NT2/D1 (cell line): ENCODE measurements around a stretch of chr3.

DNA sequence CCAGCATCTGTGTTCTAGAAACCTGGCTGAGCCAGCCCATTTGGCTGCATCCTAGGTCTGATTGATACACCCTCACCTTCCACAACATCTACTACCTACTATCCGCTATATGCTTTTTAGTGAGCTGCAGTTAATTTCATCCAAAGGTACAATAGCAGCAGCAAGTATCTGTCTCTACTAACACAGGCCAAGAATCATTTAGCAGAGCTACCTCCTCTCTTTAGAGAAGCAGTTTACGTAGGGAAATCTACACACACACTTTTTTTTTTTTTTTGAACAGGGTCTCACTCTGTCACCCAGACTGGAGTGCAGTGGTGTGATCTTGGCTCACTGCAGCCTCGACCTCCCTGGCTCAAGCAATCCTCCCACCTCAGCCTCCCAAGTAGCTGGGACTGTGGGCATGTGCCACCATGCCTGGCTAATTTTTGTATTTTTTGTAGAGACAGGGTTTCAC lies 181.3 kb downstream of the GHSR start:
- RRBS, 2 experiments: no CpG with 5 or more reads among the region's 3 CpGs

- RRBS, 2 experiments: no CpG with 5 or more reads among the region's 11 CpGs
These were observed 124.1 kb downstream of the GHSR start for GRCh38 chr3:172323799-172324903.

DNA sequence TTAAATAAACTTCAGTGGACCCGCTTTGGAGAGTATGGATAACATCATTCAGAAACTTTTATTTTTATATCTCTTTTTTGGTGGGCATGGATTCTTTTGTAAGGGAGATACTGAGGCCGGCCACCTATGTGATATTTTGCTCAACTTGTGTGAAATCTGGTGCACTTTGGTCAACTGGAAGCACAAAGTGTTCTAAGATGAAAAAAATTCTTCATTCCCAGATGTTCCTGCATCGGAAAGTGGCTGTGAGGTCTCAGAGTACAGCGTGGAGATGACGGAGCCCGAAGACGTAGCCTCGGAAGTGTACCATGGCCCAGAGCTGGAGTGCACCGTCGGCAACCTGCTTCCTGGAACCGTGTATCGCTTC lies 104.4 kb downstream of the GHSR start:
- RRBS, 2 experiments: no CpG with 5 or more reads among the region's 12 CpGs

DNA sequence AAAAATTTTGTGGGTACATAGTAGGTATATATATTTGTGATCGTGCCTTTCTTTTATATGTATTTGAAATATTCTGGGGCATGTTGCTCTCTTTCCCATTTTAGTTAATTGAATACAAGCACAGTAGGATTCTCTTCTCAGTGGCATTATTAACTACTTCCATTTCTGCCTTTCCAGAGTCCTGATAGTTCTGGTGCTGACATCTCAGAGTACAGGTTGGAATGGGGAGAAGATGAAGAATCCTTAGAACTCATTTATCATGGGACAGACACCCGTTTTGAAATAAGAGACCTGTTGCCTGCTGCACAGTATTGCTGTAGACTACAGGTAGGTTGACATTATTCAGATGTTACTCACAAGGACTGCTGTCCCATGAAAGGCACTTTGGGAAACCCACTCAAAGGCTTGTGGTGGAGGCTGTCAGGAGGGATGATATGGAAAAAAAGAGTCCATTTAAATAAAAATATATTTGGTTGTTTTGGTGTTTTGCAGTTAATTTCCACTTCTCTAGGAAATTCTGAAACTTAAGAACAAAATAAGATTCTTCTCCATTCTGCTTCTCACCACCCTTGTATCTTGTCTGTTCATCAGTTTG lies 101.1 kb downstream of the GHSR start:
- RRBS, 2 experiments: no CpG with 5 or more reads among the region's 2 CpGs

- RRBS, 2 experiments: no CpG with 5 or more reads among the region's 8 CpGs
These were observed 6.7 kb downstream of the TNFSF10 start for GRCh38 chr3:172516257-172517273.

- RRBS, 2 experiments: no CpG with 5 or more reads among the region's 3 CpGs
These were observed 13.3 kb upstream of the TNFSF10 start for GRCh38 chr3:172536332-172537033.

GRCh38 chr3:172595973-172596437 lies 72.8 kb upstream of the TNFSF10 start:
- RRBS, 2 experiments: no CpG with 5 or more reads among the region's 7 CpGs

DNA sequence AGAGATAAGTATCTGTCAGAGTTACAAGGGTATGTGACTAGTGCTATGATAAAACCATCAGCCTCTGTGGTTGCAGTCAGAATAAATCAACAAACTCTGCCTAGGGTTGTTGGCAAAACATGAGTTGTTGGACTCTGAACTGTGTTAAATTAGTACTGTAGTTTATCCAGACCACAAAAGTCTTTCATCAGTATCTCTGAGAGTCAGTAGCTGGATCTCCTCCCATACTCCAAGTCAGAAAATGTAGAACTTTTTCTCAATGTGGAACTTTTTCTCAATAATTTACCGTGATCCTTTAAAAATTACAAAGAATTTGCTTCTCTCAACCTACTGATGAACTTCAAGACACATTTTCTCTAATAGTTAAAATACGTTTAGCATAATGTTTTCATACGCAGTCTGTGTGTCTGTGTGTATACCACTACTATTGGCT lies 918.5 kb downstream of the NAALADL2 start:
- RRBS, 2 experiments: no CpG with 5 or more reads among the region's 3 CpGs

DNA sequence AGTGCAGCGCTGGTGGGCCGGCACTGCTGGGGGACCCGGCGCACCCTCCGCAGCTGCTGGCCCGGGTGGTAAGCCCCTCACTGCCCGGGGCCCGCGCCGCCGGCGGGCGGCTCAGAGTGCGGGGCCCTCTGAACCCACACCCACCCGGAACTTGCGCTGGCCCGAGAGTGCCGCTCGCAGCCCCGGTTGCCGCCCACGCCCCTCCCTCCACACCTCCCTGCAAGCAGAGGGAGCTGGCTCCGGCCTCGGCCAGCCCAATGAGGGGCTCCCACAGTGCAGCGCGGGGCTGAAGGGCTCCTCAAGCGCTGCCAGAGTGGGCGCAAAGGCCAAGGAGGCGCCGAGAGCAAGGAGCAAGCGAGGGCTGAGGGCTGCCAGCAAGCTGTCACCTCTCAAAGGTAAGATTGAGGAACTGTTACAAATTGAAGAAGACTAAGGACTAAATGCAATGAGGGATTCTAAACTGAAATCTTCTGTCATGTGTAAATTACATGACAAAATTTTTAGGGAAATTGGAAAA lies 834.8 kb downstream of the TBL1XR1 start:
- RRBS, 2 experiments: 96 to 98% methylated on average over 5 of the region's 31 CpGs

- RRBS, 2 experiments: no CpG with 5 or more reads among the region's 2 CpGs
These were observed 343.8 kb downstream of the TBL1XR1 start for GRCh38 chr3:176853471-176853922.

DNA sequence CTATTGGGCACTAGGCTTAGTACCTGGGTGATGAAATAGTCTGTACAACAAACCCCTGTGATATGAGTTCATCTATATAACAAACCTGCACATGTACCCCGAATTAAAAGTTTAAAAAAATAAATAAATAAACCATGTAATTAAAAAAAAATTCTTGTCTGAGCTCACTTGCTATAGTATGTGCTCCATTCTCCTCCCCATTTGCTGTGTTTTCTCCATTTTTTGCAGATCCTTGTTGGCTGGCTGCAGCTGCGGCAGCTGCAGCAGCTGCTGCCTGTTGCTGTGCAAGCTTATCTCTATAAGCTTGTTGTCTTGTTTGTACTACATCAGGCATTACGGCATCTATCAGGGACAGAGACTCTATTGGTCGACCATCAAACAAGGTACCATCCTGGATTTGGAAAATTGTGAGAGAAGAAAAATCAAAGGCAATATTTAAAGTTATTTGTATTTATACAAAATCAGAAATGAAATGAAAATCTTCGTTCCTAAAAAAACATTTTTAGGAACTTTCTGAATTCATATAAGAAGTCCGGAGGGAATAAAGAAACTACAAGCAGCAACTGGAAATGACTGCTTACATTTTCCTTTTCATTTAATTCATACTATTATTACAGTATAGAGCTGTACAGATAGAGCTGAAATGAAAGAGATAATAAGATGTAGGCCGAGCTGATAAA lies 145.8 kb downstream of the TBL1XR1 start:
- RRBS, 2 experiments: no CpG with 5 or more reads among the region's 7 CpGs

GRCh38 chr3:177109527-177110392 lies 87.5 kb downstream of the TBL1XR1 start:
- RRBS, 2 experiments: no CpG with 5 or more reads among the region's 6 CpGs

DNA sequence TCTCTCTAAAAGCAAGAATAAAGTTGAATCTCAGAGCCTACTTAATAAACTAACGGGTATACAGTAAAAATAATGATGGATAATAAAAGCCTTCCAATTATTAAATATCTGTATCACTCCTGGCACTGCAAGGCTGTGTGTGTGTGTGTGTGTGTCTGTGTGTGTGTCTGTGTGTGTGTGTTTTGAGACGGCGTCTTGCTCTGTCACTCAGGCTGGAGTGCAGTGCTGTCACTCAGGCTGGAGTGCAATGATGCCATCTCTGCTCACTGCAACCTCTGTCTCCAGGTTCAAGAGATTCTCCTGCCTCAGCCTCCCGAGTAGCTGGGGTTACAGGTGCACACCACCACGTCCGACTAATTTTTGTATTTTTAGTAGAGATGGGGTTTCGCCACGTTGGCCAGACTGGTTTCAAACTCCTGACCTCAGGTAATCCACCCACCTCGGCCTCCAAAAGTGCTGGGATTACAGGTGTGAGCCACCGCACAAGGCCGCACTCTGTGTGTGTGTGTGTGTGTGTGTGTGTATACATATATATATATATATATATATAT lies 62.4 kb downstream of the TBL1XR1 start:
- RRBS, 2 experiments: no CpG with 5 or more reads among the region's 11 CpGs

- RRBS, 2 experiments: no CpG with 5 or more reads among the region's 6 CpGs
These were observed 4.3 kb upstream of the TBL1XR1 start for GRCh38 chr3:177201700-177201963.

GRCh38 chr3:177358980-177359392 lies 161.7 kb upstream of the TBL1XR1 start:
- RRBS, 2 experiments: no CpG with 5 or more reads among the region's 21 CpGs

DNA sequence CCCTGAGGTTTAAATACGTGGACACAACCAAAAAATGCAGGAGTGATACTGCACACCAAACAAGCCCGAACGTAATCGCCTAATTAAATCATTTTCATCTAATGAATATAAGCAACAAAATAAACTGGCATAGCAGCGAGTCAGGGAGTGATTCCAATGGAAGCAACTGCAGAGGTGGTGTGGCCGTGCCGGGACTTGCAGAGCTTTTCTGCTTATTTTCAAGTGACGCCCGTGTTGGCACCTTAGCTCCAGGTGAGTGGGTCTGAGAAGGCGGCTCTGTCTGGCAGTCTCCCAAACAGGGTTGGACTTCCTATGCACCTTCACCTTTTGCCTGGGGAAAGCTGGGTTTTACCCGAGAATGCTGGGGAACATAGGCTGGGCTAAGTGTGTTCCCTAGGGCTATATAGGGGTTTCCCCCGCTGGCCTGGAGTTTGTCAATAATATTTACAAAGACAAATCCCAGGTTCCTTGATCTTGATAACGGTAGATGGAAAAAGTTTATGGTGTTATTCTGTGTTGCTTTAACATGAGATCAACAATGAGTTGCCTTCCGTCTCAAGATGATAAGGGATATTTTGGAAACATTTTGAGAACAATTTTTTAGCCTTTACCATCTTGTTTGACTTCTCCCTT lies 179.9 kb upstream of the TBL1XR1 start:
- RRBS, 2 experiments: no CpG with 5 or more reads among the region's 14 CpGs

GRCh38 chr3:177441637-177442228 lies 244.5 kb upstream of the TBL1XR1 start:
- RRBS, 2 experiments: no CpG with 5 or more reads among the region's 6 CpGs

DNA sequence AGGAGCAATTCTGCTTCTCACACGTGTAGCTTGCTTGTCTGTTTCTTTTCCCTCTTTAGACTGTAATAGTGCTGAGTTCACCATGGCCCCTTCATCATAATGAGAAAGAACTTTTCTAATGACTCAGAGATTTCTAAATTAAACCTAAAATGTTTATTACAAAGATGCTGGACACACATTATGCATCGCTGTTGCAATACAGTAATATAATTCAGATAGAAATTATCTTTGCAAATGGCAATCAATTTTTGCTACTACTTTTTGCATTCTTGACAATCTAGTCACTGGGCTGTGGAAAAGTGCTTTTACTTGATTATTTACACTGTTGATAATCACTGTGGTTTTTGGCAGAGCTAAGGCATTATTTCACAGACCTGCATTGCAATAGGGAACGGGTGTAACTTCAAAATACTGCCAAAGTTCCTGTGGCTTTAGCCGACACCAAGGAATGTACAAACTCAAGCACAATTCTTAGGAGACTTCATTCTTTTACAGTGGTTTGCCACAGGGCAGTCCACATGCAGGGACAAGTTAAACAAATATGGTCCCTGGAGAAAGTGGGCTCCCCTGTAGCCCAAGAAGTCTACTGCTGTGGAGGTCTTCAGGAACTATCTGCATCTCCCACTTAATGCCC lies 281.1 kb upstream of the TBL1XR1 start:
- RRBS, 2 experiments: no CpG with 5 or more reads among the region's 4 CpGs

GRCh38 chr3:178618197-178618610 lies 82.0 kb downstream of the KCNMB2 start:
- RRBS, 2 experiments: no CpG with 5 or more reads among the region's 3 CpGs